ENCODE results near the gene PRAME.

- PRO-cap = no peak
- RAMPAGE, long total RNA = no peak
Measured at GRCh38 chr22:21593806-21595055, 26.7 kb downstream of the UBE2L3 start.

- PRO-cap = no peak
- RAMPAGE, long total RNA = no peak
Measured at GRCh38 chr22:21623077-21624079, 6.4 kb downstream of the YDJC start.

GRCh38 chr22:21626087-21626893 is 3.5 kb downstream of the YDJC start:
- PRO-cap = no peak
- RAMPAGE, long total RNA = no peak

GRCh38 chr22:21762244-21762847 is 26.8 kb upstream of the YPEL1 start:
- PRO-cap = no peak
- RAMPAGE, long total RNA = no peak

DNA sequence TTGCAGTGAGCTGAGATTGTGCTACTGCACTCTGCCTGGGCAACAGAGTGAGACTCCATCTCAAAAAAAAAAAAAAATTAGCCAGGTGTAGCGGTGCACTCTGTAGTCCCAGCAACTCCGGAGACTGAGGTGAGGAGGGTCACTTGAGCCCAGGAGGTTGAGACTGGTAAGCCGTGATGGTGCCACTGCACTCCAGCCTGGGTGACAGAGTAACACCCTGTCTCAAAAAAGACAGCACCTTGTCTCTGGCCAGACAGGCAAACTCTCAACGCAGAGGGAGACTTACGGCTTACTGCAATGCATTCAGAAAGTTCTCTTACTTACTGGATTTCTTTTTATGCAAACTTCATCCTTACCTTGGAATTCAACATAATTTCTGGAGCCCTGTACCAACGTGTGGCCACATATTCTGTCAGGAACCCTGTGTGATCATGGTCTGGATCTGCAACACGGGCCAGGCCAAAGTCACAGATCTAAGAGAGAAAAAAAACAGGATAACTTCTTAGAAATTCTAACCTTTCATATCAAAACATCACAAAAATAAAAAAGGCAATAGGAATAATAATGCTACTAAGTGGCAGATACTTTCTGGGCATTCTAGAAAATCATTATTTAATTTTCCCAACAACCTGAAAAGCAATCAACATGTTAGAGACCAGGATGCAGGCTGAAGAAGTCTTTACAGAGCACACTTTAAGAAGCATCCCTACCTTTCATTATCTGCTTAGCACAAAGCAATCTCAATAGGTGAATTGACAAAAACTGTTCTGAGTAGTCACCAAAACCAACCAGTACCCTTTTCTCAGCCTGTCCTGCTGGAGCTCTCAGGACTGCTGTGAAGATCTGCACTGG is 63.3 kb upstream of the YPEL1 start:
- PRO-cap = no peak
- RAMPAGE, long total RNA = no peak

DNA sequence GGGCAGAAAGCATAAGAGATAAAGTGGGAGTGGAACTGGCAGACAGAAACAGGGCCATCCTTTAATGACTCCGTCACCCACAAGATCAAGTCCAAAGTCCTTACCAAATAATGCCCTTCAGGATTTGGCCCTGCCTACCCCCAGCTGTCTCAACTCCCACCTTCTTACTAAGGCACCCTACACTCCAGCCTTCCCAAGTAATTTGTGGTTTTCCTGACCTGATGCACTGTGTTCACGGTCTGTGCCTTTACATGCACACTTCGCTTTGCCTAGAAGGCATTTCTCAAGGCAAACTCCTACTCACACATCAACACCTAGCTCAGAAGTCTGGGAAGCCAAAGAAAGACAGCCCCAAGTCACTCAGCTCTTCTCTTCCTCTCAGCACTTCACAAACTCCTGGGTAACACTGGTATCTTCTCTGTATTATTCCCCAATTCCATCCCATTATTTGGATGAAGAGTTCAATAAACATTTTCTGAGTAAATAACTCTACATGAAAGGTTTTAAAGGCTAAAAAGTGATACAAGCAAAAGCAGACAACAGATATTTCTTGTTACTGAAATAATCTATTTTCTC is 5.9 kb downstream of the MAPK1 start:
- PRO-cap = no peak
- RAMPAGE, long total RNA = no peak

DNA sequence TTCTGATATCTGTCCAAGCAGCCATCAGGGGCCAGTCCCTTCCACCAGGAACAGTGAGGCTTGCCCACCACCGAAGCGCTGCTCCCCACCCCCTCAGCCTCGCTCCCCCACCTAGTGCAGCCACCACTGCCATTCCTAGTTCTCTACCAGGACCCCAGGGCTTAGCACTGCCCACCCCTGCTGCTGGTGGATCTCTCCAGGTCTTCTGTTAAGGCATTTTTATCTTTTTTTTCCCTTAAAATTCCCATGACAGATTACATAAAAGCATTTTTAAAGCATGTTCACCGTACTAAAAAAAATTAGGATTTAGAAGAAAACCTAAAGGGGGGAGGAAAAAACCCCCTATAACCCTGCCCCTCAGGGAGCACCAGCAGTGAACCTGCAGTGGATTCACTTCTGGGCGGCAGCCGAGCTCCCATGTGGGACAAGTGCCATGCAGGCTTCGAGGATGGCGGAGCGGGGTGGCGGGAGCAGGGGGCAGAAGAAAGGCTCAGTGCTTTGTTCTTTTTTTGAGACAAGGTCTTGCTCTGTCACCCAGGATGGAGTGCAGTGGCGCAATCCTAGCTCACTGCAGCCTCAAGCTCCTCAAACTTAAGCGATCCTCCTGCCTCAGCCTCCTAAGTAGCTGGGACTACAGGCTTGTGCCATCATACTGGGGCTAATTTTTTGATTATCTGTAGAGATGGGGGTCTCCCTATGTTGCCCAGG is 34.3 kb downstream of the PPM1F start:
- PRO-cap = no peak
- RAMPAGE, long total RNA = no peak

DNA sequence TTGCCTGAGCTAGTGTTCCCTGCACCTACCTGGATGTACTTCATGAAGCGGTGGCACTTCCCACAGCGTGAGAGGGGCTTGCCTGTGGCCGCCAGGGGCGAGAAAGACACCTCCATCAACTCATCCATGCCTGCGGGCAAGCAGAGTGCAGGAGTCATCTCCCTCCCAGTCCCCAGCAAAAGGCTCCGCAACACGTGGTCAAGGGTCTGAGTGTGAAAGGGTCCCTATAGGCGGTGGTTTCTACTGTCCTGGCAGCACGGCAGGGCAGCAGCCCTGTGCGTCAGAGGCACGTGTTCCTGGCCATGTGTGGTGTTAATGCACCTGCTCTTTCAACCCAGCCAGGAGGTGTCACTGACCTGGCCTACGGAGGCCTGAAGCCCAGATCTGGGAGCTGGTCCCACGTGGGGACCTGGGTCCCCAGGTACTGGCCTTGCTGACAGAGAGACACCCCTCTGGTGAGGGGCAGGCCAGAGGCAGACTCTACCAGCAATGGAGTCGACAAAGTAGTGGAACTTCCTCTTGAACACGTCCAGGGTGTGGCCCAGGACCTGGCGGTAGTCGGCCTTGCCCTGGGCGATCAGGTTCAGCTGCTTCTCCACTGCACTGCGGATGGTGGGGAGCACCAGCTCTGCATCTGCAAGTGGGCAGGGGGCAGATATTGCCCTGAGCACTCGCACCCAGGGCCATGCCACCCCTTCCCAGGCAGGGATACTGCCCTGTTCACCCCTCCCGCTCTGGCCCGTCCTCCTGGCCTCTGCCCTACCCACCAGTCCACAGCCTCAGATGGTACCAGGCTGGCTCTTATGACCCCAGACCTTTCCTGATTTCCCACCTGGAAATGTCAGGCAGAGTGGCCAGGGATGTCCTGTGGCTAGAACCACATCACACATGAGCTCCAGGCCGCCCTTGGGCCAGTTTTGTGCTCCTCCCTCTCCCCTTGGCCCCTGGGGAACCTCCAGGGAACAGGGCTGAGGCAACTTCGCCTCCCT is 6.7 kb upstream of the PPM1F start:
- PRO-cap = no peak
- RAMPAGE, long total RNA = no peak

DNA sequence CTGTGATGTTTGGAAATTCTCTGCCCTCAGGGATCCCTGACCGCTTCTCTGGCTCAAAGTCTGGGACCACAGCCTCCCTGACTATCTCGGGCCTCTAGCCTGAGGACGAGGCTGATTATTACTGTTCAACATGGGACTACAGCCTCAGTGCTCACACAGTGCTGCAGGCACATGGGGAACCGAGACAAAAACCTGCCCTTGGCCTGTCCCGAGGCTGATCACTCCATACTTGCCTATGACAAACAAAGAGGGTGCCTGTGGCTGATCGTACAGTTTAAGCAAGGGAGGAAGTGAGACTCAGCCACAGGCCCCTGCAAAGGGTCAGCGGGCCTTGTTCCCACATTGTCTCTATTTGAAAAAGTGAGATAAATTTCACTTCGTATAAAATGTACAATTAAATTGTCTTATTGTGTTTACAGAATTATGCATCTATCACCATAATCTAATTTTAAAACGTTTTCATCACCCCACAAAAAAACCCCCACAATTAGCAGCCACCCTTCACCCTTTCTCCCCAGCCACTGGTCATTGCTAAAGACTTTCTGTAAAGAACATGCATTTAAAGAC is 43.9 kb upstream of the TOP3B start:
- PRO-cap = no peak
- RAMPAGE, long total RNA = no peak

DNA sequence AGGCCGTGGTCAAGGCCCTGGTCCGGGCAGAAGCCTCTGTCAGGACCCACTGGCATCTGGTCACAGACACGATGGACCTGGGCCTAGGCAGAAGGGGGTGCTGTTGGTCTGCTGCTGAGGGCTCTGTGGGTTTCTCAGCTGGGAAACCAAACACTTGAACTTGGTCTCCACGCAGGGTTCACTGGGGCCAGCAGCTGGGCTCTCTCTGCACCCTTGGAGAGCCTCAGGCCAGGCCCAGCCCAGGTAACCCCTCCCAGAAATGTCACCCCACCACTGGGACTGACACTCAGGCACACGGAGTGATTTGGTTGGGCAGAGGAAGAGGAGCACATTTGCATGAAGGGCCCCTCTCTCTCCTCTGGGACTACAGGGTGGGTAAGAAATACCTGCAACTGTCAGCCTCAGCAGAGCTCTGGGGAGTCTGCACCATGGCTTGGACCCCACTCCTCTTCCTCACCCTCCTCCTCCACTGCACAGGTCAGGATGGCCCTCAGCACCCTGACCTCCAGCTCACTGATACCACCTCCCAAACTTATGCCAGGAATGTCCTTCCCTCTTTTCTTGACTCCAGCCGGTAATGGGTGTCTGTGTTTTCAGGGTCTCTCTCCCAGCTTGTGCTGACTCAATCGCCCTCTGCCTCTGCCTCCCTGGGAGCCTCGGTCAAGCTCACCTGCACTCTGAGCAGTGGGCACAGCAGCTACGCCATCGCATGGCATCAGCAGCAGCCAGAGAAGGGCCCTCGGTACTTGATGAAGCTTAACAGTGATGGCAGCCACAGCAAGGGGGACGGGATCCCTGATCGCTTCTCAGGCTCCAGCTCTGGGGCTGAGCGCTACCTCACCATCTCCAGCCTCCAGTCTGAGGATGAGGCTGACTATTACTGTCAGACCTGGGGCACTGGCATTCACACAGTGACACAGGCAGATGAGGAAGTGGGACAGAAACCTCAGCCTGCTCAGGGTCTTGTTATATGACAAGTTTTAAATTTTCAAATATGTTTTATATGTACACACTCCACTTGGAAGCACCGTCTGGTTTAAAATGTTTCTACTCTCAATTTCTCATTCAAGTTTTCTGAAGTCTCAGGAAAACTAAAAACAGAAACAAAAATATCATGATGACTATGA is 48.3 kb upstream of the TOP3B start:
- PRO-cap = no peak
- RAMPAGE, long total RNA = no peak

- PRO-cap = no peak
- RAMPAGE, long total RNA = no peak
Measured at GRCh38 chr22:22166996-22167498, 77.5 kb upstream of the VPREB1 start.

- PRO-cap = no peak
- RAMPAGE, long total RNA = no peak
Measured at GRCh38 chr22:22370828-22371525, 126.4 kb downstream of the VPREB1 start.

DNA sequence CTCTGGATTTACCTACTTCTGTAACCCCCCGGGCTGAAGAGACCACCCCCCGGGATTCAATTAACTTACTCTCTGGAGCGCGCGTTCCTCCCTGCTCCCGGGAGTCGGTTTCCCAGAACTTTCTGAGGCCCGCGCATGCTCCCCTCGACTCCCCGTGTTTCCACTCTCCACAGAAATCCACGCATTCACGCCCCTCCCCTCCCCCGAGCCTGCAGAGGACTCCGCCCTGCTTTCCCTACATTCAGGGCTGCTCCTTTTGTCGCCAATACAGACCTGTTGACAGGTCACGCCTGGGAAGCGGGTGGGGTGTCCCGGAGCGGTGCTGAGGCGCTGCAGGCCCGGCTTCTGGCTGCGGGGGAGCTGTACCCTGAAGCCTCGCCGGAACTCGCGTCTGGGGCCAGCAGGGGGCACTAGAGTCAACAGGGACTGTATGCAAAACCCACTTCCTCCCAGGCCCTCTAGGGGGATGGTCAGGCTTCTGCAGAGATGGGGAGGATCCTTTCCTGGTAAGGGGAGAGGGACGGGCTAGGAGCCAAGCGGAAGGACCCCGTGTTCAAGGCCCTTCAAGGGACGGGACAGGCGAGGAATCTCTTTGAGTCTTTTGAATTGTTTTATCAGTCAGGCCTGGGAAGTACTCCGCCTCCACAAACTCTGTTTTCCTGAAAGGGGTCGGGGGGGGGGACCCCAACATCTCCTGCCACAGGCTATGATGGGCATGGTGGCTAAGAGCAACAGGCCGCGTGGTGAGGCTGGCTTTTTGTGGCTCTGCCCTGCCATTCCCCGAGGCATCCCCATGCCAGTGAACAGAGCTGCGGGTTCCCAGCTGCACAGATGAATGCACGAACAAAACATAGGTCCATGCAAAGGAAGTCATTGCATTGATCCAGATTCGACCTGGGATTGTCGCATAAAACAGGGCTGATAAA is at the start of gene PRAME:
TSS of gene PRAME (minus strand) at position 364 of the 926 bp plus-strand sequence.
- PRO-cap = no peak
- RAMPAGE, long total RNA = no peak

- PRO-cap = no peak
- RAMPAGE, long total RNA = no peak
Measured at GRCh38 chr22:22753420-22753928, 109.1 kb downstream of the GGTLC2 start.

DNA sequence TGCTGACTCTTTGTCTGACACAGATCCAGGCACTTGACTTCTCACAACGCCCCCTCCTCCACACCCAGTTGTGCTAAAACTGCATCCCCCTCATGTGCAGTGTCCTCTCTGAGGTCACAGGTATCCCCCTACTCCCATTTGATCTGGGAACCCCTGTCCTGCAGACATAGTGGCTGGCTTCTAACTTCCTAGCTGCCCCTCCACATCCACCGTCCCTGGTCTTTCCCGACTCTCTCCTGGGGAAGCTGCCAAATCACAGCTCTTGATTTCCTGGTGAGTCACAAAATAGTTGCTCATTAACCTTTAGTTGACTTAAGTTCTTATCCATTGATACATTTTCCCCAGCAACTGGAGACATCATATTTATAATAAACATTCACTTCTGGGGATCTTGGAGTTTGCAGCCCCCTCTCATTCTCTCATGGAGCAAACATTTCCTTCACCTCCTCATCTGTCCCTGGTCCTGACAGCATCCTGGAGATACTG is 109.6 kb downstream of the GGTLC2 start:
- PRO-cap = no peak
- RAMPAGE, long total RNA = no peak

DNA sequence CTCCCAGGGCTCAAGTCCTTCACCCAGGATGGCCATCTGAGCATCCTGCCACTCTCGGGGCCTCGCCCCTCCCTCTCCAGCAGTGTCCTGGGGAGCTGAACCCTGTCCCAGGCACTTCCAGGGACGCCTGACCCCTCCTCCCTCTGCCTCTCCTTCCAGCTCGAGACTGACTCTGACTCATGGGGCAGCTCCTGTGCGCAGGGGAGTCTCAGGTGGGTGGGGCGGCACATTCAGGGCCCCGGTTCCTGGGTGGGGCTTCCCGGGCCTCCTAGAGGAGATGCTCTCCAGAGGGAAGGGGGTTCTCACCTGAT is 77.1 kb upstream of the IGLL5 start:
- PRO-cap = no peak
- RAMPAGE, long total RNA = no peak

- PRO-cap = no peak
- RAMPAGE, long total RNA = no peak
Measured at GRCh38 chr22:22811622-22812032, 76.0 kb upstream of the IGLL5 start.

DNA sequence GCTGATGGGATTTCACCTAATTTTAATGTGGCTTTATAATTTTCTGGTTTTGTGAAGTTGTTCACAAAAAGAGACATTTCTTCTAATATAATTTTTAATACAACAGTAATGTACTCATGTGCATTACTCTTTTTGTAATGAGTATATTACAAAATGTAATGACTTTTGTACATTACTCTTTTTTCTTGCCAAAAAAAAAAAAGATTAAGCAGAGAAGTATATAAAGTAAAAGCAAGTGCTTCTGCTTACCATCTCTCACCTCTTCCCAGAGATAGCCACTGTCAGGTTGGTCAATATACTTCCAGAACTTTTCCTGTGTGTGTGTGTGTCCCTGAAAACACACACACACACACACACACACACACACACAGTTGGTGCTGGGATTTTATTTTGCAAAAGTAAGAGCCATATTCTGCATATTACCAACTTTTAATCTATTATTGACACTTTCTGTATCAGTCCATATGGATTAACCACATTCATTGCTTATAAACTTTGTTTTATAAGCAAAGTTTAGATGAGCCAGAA is 2.4 kb downstream of the IGLL5 start:
- PRO-cap = no peak
- RAMPAGE, long total RNA = no peak

DNA sequence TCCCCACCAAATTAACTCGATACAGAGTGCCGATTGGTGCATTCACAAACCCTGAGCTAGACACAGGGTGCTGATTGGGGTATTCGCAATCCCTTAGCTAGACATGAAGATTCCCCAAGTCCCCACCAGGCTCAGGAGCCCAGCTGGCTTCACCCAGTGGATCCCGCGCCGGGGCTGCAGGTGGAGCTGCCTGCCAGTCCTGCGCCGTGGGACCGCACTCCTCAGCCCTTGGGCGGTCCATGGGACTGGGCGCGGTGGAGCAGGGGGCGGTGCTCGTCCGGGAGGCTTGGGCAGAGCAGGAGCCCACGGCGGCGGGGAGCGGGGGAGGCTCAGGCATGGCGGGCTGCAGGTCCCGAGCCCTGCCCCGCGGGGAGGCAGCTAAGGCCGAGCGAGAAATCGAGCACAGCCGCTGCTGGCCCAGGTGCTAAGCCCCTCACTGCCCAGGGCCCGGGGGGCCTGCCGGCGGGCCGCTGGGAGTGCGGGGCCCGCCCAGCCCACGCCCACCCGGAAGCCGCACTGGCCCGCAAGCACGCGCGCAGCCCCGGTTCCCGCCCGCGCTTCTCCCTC is 53.4 kb upstream of the GNAZ start:
- PRO-cap = no peak
- RAMPAGE, long total RNA = no peak

- PRO-cap = no peak
- RAMPAGE, long total RNA = no peak
Measured at GRCh38 chr22:23179215-23179815, 994 bp upstream of the BCR start.